LHCN-M2 (cell line): Measurements from ENCODE around the genes AFAP1L2, FHIP2A, ATRNL1, PNLIPRP1 and C10orf82.

DNA sequence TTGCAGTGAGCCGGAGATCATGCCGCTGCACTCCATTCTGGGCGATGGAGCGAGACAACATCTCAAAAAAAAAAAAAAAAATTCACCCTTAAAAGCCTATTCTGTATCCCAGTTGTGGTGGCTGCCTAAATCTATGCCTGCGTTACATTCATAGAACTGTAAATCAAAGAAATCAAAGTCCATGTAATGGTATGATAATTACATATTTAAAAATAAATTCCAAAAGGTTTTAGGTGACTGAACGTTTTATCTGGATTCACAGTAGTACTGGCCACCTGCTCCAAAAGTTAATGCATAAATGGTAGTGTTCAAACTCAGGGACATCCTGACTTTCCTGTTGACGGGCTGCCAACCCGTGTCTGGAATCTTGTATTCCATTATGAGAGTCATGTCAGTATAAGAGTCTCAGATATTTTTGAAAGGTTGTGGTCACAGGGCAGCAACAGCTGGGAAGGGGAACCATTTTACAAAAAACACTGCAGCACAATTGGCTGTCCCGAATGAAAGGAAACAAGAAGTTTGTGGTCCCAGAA lies 2.7 kb downstream of the TDRD1 start:
- RAMPAGE, long total RNA, result no peak

- RAMPAGE, long total RNA, result no peak
Observed at GRCh38 chr10:114404050-114404830, at the start of gene AFAP1L2. Gene AFAP1L2, minus strand, starts transcription at chr10:114404502.

DNA sequence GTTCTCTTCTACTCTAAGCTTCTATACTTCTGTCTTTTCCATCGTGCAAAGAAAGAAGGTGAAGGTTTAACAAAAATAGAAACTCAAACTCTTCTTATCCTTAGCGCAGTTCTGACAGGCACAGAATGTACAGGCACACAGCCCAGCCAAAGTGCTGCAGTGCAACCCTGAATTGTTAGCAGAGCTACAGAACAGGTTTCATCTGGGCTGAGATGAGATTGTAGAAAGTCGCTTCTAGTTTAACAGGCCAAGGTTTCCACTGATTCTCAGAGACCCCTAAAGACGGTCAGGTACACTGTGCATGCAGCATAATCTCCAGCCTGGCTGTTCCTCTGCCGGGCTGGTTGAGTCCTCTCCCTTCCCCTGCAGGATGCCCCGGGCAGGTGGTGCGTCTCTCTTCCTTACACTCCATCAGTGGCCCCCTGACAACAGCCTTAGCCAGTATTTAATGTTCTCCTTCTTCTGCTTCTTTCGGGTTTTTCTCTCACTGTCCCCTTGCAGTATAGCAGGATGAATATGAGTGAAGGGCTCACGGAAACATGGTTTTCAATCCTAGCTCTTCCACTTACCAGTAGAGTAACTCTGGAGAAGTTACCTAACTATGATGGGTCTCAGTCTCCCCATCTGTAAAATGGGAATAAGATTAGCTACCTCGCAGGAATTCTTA lies 79.5 kb upstream of the AFAP1L2 start:
- RAMPAGE, long total RNA, result no peak

DNA sequence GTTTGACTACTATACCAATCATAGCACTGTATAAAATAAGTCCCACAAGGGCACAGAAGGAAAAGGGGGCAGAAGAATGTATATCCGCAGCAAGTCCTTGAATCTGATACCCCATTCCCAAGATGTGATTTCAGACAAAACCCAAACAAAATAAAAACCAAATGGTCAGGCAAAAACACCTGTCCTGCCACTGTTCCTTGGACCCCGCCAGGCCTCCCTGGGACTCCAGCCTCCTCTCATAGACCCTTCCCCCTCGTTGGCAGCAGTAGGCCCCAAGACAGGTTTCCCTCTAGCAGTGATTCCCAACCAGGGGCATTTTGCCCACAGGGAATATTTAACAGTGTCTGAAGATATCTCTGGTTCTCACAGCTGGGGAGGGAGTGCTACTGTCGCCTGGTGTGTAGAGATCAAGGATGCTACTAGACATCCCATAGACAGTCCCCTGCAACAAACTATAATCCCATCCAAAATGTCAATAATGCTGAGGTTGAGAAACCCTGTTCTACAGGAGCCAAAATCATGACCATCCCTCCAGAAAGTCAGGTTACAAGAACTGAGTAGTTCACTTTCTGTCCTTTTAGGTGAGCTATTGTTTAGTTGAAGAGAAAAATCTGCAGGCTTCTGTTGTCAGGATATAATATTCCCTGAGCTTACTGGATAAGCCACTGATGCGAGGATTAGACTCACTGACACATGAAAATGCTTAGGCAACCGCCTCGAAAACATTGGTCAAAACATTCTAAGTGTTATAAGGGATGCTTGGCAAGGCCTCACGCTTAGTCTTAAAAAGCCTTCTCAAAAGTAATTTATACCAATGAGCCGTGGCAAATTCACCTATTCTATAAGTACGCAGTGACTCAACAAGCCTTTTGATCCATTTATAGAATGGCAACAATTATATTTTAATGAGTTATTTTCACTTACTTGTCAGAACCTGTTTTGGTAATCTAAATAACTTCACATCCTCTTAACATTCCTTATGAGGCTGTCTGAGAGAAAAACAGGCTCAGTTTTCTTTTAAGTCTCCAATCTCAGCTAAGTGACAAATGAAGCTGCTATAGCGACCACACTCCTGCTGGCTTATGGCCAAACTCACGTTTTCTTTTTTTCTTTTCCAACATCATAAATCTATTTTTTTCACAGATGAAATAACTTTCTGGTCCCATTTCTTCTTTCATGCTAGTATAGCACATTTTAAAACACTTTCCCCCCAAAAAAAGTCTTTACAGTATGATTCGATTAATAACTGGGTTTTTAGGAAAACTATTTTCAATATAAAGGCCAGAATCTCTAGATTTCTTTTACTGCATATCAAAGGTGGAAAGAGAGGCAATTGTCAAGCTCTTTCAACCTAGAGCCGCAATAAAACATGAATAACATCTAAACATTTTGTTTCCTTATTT lies 120.9 kb upstream of the AFAP1L2 start:
- RAMPAGE, long total RNA, result no peak

DNA sequence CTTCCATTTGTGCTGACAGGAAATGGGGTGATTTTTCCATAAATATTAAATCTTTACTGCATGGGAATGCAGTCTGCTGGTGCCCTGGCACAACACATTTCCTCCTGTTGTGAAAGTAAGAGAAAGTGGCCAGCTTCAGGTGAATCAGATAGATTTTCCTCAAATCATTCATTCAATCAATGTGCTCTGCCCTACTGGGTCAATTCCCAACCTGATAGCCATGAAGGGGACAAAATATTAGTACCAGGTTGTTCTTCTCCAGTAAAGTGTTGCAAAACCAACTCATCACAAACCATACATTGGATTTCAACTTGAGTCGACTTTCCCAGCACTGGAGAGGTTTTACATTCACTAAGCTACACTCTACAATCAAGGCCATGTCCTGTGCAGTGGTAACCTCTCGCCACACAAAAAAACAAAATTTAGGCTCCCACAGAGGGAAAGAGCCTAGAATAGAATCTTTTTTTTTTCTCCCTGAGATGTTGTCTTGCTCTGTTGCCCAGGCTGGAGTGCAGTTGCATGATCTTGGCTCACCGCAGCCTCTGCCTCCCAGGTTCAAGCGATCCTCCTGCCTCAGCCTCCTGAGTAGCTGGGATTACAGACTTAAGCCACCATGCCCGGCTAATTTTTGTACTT lies 123.1 kb downstream of the ABLIM1 start:
- RAMPAGE, long total RNA, result no peak

- RAMPAGE, long total RNA, result no peak
Observed at GRCh38 chr10:114544306-114544743, 113.8 kb downstream of the ABLIM1 start.

DNA sequence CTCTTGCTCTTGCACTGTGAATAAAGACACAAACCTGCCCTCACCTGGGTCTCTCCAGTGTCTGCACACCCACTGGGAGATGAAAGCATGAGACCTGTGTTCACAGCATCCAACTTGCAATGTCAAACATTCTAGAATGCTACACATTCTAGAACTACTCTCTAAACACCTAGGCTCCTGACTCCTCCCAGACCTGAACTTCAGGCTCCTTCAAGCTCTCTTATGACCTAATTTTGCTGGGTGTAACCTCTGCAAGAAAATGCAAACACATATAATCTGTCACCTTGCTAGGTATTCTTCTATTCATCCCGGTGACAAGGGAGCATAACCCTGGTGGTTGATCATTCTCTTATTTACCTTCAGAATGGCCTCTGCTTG lies 44.5 kb downstream of the ABLIM1 start:
- RAMPAGE, long total RNA, result no peak

DNA sequence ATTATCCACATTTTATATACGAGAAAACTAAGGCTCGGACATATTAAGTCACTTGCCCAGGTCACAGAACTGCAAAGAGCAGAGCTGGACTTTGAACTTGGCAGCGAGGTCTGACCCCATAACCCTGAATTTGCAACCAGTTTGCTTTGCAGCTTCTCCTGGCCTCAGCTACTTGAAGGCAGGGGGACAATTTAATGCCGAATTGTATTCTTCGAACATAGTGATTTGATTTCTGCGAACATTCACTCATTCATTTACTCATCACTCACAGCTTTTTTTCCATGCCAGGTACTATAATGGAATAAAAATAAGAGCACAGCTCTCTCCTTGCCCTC lies 7.2 kb downstream of the ABLIM1 start:
- RAMPAGE, long total RNA, result no peak

DNA sequence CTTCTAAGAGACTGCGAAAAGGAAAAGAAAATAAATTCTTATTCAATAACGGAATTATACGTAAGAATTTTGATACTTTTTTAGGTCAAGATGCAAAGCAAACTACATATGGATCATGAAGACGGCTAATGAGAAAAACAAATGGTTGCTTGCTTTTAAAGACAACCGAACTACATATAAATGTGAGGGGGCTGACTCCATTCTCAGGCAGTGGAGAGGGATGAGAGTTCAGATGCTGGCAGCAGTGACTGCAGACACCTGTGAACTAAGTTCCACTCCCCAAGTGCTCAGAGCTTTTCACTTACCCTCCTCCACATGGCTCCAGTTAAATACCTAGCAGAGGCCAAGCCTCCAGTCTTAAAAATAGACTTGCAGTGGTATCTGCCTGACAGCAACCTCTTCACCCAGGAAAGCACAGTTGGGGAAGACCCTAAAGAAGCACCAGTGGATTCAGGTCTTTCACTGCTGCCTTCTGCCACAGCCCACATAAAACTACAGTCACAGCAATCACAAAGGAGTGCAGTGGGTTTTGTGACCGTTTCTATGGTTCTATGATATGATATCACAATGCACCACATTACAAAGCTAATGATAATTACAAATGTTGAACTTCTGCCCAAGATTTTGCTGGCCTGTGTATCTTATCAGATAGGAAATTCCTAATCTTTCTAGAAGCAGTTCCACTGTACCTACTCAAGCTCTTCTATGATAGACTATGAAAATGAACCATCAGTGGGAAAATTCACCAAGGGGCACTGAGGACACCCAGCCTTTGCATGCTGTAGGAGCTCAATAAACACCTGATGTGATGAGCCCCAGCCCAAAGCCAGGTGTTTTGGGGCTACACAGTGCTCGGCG lies 3.2 kb upstream of the ABLIM1 start:
- RAMPAGE, long total RNA, result no peak

GRCh38 chr10:114720757-114721451 lies 62.8 kb upstream of the ABLIM1 start:
- RAMPAGE, long total RNA, result no peak

DNA sequence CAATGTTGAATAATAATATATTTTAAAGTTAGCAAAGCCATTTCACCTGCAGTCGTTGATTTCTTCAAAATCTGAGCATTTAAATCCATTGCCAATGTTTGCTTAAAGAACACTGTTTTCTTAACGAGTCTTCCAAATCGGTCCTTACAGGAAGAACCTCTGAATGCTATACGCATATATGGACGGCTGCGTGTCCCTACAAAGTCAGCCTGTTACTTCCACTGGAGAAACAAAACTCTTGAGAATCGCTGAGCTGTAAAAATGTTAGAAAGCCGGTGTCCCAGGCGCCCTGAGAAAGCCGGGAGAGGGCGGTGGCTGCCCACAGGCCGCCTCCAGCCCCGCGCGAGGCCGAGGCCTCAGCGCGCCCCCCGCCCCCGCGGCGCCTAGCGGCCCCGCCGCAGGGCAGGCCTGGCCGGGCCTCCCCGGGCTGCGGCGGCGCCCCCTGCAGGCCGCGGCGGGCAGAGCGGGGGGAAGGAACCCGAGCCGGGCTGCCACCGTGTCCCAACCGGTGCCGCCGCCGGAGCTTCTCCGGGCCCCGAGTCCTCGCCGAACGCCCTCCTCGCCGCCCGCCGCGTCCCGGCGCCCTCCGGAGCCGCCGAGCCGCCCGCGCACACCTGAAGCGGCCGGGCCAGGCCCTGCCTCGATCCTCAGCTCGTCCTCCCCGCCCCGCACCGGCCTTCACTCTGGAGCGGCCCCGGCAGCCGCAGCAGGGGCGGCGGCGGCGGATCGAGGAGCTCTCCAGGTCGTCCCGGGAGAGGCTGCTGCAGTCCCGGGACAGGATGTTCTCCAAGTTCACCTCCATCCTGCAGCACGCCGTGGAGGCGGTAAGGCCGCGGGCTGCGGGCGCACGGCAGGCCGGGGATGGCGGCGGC lies at the start of gene FHIP2A:
FHIP2A (plus strand) TSS at position 481 of the 872 bp plus-strand sequence.
- RAMPAGE, long total RNA, result no peak

GRCh38 chr10:115092197-115093495 lies at the start of gene ATRNL1:
Gene ATRNL1, plus strand, starts transcription at chr10:115093365.
- RAMPAGE, long total RNA, result no peak

DNA sequence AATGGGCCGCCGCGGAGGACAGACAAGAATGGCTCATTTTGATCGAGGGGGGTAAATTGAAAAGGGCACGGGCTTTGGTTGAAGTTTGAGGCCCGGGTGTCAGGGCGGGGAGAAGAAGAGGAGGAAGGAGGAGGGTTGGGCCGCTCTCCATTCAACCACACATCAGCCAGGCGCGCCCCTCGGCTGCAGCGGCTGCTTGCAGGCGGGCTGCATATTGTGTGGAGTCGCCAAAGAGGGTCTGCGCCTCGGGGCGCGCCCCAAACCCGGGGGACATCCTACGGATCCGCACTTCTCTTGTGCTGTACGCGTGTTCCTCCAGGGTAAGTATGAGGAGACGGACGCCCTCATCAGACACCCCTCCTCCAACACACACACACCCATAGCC lies 1.4 kb upstream of the GFRA1 start:
- RAMPAGE, long total RNA, result no peak

- RAMPAGE, long total RNA, result no peak
Observed at GRCh38 chr10:116590517-116591342, at the start of gene PNLIPRP1. Gene PNLIPRP1, plus strand, starts transcription at chr10:116590959.

- RAMPAGE, long total RNA, result no peak
Observed at GRCh38 chr10:116669783-116670721, at the start of gene C10orf82. Gene C10orf82, minus strand, starts transcription at chr10:116669966.

GRCh38 chr10:116769846-116770173 lies 27.4 kb upstream of the HSPA12A start:
- RAMPAGE, long total RNA, result no peak

GRCh38 chr10:116850067-116850422 lies 746 bp downstream of the ENO4 start:
- RAMPAGE, long total RNA, result no peak

- RAMPAGE, long total RNA, result no peak
Observed at GRCh38 chr10:116889062-116889602, 39.8 kb downstream of the ENO4 start.

GRCh38 chr10:116940303-116940923 lies 64.6 kb downstream of the SHTN1 start:
- RAMPAGE, long total RNA, result no peak

- RAMPAGE, long total RNA, result no peak
Observed at GRCh38 chr10:117168768-117169520, 28.3 kb upstream of the KCNK18 start.